Sternocleidomastoid (tissue), 1 donor: ENCODE measurements around a stretch of chr1.

DNA sequence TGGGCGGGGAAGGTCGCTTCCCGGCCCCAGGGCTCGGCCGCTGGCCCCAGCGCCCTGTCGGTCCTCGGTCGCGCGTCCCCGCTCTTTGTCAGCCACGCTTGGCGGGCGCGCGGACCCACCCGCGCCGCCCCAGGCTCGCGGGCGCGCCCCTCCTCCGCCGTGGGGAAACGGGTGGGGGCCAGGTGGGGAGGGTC, 55.6 kb downstream of the NDUFS5 start:
- PRO-cap: no peak

GRCh38 chr1:39098352-39098877, 72.3 kb downstream of the NDUFS5 start:
- PRO-cap: no peak

DNA sequence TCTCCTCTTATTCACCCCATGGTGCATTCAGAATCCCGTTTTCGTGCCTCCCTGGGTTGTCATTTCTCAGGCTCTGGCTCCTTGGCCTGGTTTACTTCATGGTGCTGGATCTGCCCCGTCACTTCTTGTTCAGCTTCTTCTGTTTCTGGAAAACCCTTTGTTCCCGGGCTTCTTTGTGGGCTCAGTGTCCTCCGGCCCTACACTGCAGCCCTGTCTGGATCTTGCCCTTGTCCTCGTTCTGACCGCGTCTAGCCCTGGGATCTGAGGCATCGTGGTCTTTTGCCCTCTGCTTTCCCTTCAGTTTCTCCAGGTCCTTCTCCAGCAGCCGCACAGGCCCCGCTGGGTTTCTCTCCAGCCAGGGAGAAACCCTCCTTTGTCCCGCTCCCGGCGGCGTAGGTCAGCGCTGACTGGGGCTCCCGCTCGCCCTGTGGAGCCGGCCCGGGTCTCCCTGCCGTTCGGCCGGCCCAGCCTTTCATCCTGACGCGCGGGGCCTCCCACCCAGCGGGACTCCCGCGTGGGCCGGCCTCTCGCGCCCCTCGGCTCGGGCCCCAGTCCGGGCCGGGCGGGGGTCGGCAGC, 78.6 kb downstream of the NDUFS5 start:
- PRO-cap: unidirectional peak, plus-strand start at position 300 of the sequence

- PRO-cap: no peak
Measured at GRCh38 chr1:39114177-39114550, 88.0 kb downstream of the NDUFS5 start.

DNA sequence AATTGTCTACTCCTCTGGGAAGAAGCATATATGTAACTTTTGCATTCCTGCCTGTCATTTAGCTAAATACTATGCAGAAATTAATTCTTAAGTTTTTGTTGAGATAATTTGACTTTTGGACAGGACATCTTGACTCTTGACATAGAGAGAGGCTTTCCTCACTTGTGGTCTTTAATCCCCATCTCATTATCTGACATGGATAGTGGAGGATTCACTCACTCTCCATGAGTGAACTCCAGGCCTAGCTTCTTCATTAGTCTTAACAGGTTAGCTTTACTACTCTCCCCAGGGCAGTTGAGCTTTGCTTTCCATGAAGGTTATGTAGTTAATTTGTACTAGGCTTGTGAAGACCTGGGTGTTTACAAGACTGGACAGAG, 87.9 kb upstream of the MACF1 start:
- PRO-cap: no peak

- PRO-cap: no peak
Measured at GRCh38 chr1:39127358-39127874, 77.1 kb upstream of the MACF1 start.

DNA sequence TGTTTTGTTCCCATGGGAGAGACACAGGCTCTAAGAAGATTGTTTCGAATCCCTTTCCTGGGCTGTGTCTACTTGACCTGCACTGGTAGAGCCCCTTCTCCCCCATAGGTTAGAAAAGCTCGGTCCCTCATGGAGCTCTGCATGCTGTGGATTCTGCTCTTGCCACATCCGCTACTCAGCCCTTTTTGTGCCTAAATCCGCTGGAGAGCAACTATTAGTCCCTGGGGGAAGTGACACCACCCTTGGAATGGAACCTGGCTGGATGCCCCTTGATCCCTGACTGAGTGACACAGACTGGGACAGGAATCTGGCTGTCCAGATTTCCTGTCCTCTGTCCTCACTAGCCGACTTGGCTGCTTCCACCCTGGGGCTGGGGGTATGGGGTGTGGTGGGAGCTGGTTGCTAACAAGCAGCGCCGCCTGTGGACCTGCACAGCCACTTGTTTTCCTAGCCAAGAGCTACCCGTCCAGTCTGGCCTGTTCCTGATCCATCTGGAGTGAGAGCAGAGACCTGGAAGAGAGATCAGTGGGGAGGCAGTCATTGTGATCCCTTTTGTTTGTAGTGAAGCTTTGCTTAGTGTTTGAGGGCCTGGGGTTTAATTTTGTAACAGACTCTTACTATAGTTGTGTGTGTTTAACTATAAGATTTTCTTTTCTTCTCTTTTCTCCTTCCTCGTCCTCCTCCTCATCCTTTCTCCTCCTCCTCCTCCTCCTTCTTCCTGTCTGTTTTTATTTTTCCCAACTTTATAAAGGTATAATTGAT, 71.5 kb upstream of the MACF1 start:
- PRO-cap: bidirectional peak, plus-strand start at position 483 of the sequence, minus-strand start at position 187 of the sequence

GRCh38 chr1:39141125-39141639, 63.3 kb upstream of the MACF1 start:
- PRO-cap: no peak

- PRO-cap: bidirectional peak, plus-strand start at chr1:39158864, minus-strand start at chr1:39158700
Measured at GRCh38 chr1:39158194-39159018, 46.1 kb upstream of the MACF1 start.

GRCh38 chr1:39213938-39215009, 9.8 kb downstream of the MACF1 start:
- PRO-cap: no peak

DNA sequence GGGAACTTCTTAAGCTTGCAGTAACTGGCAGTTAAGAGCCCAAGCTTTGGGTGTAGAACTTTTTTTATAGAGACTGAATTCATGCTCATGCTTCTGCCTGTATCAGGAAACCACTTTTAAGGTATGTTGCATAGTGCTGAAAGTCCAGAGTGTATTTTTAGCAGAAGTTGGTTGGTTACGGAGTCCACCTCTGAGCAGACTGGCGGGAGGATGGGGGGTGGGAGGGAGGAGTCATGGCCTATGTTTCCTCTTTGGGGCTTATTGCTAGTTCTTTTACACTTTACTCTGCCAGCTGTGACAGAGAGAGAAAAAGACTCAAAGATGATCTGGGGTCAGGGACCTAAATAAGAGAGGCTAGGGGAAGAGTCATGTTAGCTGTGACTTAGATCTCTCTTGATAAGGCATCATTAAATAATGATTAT, 11.1 kb downstream of the MACF1 start:
- PRO-cap: no peak

DNA sequence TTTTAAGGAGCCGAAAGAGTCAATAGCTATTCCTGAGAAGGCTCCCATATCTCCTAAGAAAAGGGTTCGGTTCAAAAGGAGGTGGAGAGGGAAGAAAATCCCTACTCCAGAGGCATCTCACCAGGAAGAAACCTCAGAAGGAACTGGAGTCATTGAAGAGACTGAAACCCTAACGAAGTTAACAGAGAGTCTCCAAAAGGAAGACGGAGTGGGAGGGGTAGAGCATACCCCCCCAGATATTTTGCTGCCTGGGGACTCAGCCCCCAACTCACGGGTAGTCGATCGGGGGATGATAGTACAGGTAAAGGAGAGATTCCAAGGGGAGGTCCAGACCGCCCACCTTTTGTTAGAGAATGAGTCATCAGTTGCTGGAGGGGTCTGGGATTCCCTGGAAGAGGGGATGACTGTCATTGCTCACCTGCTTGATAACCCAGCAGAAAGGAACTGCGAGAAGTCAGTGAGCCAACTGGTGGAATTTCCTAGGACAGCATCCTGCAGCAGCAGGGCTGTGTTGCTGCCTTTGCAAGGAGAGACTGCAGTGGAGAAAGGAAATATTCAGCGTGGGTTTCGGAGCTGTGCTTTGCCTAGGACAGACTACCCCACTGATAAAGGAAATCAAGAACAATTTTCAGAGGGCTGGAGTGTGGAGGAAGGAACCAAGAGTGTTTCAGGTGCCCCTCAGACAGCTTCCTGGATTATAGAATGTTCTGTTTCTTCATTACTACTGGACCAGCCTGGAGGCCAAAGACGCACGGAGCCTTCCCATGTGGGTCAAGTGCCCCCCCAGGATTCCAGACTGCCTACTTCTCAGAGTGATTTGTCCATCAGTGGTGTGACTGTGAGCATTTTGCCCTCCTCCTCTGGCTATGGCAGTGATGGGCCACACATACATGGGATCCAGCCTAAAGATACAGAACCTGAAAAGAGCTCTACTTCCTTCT, 64.5 kb downstream of the MACF1 start:
- PRO-cap: no peak

DNA sequence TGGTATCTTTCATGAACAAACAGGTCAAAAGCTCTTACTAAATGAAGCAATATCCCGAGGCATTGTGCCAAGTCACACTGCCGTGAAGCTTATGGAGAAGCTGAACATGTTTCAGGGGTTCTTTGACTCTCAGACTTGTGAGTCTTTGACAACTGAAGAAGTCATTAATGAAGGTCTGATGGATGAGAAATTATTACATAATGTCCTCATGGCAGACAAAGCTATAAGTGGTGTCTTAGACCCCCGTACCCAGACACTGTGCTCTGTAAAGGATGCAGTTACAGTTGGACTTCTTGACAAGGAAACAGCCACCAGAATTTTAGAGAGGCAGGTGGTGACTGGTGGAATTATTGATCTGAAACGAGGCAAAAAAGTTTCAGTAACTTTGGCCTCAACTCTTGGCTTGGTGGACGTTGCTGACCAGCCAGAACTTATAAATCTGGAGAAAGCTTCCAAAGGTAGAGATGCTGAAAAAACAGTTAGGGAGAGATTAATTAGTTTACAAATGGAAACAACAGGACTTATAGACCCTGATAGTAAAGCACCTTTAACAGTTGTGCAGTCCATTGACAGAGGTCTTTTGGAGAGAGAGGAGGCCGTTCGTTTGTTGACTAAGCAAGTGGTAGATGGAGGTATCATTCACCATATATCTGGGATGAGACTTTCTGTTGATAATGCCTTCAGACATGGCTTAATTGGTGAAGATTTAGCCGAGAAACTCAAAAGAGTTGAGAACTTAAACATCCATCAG, 129.2 kb downstream of the MACF1 start:
- PRO-cap: no peak

GRCh38 chr1:39427761-39428261, 63.6 kb upstream of the BMP8A start:
- PRO-cap: no peak

DNA sequence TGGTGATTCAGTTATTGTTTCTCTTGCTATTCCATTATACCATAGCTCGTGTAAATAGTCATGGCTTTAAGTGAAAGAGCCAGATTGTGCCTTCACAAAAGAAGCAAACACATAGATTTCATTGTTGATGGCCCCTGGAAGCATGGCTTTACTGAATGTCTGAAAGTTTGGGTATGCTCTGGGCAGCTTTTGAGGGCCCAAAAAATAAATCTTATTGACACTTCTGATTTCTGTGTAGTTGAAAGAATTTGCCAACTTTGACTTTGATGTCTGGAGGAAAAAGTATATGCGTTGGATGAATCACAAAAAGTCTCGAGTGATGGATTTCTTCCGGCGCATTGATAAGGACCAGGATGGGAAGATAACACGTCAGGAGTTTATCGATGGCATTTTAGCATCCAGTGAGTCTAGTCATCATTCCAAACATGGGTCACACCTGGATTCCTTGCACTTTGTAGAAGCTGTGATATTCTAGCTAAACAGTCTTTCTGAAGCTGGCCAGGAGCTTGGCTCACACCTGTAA, 31.0 kb upstream of the BMP8A start:
- PRO-cap: no peak

GRCh38 chr1:39733020-39733686, 5.5 kb upstream of the PPIE start:
- PRO-cap: no peak

GRCh38 chr1:39936634-39937169, 18.2 kb upstream of the MFSD2A start:
- PRO-cap: no peak

GRCh38 chr1:40042254-40042889, 1.8 kb downstream of the CAP1 start:
- PRO-cap: no peak

GRCh38 chr1:40095786-40096350, 1.2 kb downstream of the PPT1 start:
- PRO-cap: no peak

- PRO-cap: unidirectional peak, plus-strand start at chr1:40114636
Measured at GRCh38 chr1:40114362-40114867, 17.4 kb upstream of the PPT1 start.